Gastroesophageal sphincter (tissue), 4 donors: ENCODE measurements around the gene RSPH3.

DNA sequence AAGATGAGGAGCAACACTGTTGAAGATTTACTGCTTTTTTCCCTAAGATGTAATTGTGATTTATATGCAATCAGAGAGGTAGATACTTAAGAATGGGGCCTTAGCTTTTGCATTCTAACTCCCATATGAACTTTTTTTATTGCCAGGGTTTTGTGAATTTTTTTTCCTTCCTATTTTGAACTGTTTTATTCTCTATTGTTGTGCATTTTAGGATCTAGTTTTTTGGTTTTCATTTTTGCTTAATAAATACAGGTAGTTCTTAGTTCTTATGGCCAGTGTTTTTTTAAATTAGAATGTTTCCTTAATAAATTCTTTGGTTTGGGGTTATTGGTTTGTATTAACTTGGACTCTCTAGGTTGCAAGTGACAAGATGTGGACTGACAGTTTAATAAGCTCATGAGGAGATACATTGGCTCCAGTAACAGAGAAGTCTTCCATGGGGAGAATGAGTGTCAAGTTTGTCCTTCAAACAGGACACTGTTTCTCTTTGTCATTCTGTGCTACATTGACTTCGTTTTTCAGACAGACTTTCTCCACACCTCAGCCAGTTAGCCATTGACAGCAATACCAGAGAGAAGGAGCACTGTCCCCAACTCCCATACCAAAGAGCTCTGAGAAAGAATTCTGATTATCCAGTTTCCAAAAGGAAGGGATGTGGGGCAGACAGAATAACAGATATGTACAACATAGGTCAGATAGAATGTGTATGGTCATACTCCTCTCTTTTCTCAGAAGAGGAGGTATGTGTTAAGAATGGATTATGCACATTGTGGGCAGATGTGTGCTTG is 39.7 kb downstream of the SNX9 start:
- PRO-cap: no peak
- RAMPAGE, long total RNA, 4 experiments: start-site peak on the plus strand in 1 of 4 experiments, centred at position 621 of the sequence, 13 reads per replicate

DNA sequence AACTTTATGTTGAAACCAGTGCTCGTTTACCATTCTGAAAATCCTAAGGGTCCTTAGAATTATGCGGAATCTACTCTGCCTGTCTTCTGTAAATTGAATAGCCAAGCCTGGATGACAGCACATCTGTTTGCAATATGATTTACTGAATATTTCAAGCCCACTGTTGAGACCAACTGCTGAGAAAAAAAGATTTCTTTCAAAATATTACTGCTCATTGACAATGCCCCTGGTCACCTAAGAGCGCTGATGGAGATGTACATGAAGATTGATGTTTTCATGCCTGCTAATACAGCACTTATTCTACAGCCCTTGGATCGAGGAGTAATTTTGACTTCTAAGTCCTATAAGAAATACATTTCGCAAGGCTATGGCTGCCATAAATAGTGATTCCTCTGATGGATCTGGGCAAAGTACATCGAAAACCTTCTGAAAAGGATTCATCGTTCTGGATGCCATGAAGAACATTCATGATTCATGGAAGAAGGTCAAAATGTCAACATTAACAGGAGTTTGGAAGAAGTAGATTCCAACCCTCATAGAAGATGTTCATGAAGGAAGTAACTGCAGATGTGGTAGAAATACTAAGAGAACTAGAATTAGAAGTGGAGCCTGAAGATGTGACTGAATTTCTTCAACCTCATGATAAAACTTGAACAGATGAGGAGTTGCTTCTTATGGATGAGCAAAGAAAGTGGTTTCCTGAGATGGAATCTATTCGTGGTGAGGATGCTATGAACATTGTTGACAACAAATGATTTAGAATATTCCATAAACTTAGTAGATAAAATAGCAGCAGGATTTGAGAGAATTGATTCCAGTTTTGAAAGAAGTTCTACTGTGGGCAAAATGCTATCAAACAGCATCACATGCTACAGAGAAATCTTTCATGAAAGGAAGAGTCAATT is 59.3 kb downstream of the SNX9 start:
- PRO-cap: no peak
- RAMPAGE, long total RNA, 4 experiments: no peak in any of the 4 experiments

DNA sequence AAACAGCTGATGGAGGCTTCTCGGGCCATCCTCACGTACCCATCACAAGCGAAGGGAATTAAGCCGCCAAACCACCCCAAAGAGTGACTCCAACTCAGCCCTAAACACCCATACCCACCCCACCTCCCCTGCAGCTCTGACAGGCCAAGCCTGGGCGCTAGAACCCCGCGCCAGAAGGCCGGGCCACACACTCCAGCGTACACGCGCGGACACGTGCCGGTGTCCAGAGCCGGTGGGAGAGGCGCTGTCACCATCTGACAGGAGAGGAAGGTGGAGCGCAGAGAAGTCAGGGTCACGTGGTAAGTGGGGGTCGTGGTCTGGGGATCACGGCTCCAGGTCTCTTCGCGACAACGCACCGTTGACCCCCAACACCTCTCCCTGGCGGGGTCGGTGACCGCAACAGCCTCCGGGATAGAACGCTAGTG is 765 bp upstream of the SYNJ2 start:
- PRO-cap: no peak
- RAMPAGE, long total RNA, 4 experiments: no peak in any of the 4 experiments

- PRO-cap: bidirectional peak, plus-strand start at chr6:158003703, minus-strand start at chr6:158003400
- RAMPAGE, long total RNA, 4 experiments: no peak in any of the 4 experiments
Observed at GRCh38 chr6:158002707-158003790, 21.4 kb downstream of the SYNJ2 start.

DNA sequence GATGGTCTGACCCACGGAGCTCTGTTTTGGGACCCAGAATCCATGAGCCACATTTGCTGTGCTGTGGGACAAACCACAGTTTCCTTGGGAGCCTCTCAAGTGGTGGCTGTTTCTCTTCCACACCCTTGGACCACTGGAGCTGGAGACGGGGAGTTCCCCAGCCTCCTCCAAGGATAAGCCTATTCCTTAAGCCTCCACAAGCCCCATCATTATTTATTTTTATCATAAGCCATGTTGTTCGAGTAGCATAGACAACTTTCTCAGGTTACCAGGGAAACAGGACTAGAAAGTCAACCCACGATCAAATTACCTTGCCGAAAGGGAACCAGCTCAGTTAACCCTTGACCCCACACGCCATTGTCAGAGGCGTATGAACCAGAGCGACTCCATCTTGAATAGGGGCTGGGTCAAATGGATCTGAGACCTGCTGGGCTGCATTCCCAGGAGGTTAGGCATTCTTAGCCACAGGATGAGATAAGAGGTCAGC is 22.2 kb downstream of the SYNJ2 start:
- PRO-cap: no peak
- RAMPAGE, long total RNA, 4 experiments: no peak in any of the 4 experiments

- PRO-cap: no peak
- RAMPAGE, long total RNA, 4 experiments: no peak in any of the 4 experiments
Observed at GRCh38 chr6:158016858-158017402, 35.3 kb downstream of the SYNJ2 start.

- PRO-cap: bidirectional peak, plus-strand start at chr6:158232195, minus-strand start at chr6:158232140
- RAMPAGE, long total RNA, 4 experiments: start-site peak on the plus strand in 2 of 4 experiments, at chr6:158232192-158232261 at its widest, 71 to 157 reads per replicate
Observed at GRCh38 chr6:158231961-158232674, 64.0 kb downstream of the GTF2H5 start.

DNA sequence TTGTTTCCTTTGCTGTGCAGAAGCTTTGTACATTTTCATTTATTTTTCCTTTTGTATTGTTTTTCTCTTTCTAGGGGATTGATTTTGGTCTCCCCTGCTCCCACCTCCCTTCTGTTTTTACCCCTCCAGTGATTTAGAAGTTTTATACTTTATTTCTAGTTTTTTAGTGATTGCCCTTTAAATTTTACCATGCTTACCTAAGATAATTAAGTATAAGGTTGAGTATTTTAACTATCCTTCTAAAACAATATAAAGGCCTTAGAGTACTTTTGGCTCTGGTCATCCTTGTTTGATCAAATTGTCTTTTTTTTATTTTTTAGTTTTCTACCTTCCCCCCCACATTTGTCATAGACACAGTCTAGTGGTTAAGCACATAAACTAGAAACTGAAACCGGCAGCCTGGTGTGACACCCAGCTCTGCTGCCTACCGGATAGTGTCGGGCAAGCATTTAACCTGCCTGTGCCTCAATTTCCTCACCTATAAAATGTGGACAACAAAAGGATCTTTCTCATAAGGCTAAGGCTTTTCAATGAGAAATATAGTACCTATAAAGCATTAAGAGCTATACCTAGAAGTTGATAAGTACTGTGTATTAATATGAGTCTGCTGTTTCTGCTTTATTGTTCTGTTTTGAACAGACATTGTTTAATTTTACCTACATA is 21.7 kb upstream of the TULP4 start:
- PRO-cap: no peak
- RAMPAGE, long total RNA, 4 experiments: no peak in any of the 4 experiments

GRCh38 chr6:158313822-158314420 is 1.7 kb downstream of the TULP4 start:
- PRO-cap: no peak
- RAMPAGE, long total RNA, 4 experiments: no peak in any of the 4 experiments

GRCh38 chr6:158479726-158479972 is 80.2 kb upstream of the TMEM181 start:
- PRO-cap: no peak
- RAMPAGE, long total RNA, 4 experiments: no peak in any of the 4 experiments

- PRO-cap: no peak
- RAMPAGE, long total RNA, 4 experiments: no peak in any of the 4 experiments
Observed at GRCh38 chr6:158543479-158544051, 16.3 kb upstream of the TMEM181 start.

GRCh38 chr6:158611371-158612498 is 32.8 kb downstream of the DYNLT1 start:
- PRO-cap: no peak
- RAMPAGE, long total RNA, 4 experiments: start-site peak on the plus strand in 1 of 4 experiments, at chr6:158611365-158611669 at its widest, 15 reads per replicate

GRCh38 chr6:158630683-158631667 is 13.6 kb downstream of the DYNLT1 start:
- PRO-cap: no peak
- RAMPAGE, long total RNA, 4 experiments: start-site peak on the plus strand in 1 of 4 experiments, at chr6:158631147-158631191 at its widest, 5 reads per replicate

DNA sequence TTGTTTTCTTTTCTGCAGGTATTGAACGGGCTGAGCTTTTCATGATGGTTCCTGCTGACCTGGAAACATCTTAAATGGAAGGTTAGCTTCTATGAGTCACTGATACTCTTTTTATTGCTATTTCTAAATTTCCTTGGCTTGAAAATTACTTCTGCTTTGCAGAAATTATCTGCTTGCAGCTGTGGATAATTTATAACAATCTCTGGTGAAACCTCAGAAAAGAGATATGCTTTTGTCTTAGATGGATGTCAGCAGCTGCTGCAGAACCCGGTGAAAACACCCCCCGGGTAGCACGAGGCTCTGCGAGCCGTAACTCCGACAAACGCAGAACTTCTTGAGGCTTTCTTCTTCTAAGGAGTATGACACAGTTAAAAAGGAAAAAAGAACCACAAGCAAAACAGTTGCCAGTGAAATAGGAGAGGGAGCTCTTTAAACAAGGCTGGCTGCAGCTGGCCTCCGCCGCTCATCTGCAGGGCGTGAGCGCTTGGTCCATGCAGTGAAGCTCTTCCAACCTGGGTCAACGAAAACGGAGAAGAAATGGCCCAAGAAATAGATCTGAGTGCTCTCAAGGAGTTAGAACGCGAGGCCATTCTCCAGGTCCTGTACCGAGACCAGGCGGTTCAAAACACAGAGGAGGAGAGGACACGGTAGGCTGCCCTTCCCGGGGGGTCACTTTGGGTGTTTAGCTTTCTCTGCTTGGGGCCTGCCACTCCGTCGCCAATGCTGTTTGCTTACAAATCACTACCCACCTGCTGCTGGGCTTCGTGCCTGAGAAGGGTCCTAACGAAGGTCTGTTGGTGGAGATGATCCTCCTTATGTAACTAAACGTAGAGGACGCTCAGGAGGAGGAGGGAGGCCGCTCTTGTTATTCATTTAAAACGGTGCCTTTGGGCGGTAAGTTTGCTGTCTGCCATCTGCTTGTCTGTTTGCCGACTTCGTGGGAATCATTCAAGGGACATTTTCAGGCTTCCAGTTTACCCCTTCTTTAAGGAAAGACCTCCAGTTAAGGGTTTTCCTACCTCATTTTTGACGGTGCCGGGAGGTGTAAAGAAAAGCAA is 13.2 kb downstream of the SYTL3 start:
- PRO-cap: unidirectional peak, plus-strand start at position 400 of the sequence
- RAMPAGE, long total RNA, 4 experiments: start-site peak on the plus strand in 3 of 4 experiments, centred at positions 215 to 413 of the sequence, 19 to 77 reads per replicate

- PRO-cap: no peak
- RAMPAGE, long total RNA, 4 experiments: no peak in any of the 4 experiments
Observed at GRCh38 chr6:158668446-158668929, 18.6 kb downstream of the SYTL3 start.

DNA sequence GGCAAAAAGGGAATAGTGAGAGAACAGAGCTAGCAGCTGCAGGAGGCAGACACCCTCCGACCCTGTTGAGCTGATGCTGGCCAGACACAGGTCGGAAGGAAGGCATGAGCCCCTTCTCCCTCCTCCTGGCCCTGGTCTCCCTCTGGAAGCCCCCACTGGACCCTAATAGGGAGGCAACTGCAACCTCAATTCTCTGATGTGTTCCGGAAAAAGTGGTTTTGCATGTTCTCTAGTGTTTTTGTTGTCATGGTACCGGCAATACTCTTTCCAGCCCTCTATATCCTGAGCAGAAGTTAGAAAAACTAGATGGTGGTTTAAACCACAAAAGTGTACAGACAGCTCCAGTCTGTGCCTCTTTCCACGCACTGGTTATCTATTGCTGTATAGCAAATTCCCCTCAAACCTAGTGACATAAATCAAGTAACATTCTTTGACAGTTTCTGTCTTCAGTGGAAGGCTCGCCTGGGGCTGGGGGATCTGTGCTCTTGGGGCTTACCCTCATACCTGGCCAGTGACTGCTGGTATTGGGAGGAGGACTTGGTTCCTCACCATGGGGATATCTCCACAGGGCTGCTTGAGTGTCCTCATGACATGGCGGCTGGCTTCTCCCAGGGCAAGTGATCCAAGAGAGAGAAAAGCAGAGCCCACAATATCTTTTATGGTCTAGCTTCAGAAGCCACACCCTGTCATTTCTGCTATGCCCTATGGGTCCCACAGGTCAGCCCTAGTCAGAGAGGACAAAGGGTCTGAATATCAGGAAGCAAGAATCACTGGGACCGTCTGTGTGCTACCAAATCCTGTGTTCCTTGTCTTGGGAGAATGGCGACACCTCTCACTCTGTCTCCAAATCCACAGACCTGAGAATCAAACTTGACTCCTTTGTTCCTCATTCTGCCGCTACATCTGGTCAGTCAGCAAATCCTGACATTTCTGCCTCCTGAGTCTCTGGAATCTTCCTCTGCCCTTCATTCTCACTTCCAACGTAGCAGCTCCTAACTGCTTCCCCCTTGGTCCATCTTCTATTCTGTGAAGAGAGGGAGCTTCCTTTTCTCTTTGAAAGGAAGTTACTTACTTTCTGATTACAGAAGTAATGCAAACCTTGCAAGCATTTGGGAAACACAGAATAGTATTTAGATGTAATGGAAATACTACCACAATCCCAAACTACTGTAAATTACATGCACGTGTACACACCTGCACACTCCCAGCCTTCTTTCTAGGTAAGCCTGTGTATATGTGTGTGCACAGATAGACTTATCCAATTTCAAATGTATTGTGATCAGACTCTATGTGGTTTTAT is 37.3 kb downstream of the SYTL3 start:
- PRO-cap: no peak
- RAMPAGE, long total RNA, 4 experiments: no peak in any of the 4 experiments

DNA sequence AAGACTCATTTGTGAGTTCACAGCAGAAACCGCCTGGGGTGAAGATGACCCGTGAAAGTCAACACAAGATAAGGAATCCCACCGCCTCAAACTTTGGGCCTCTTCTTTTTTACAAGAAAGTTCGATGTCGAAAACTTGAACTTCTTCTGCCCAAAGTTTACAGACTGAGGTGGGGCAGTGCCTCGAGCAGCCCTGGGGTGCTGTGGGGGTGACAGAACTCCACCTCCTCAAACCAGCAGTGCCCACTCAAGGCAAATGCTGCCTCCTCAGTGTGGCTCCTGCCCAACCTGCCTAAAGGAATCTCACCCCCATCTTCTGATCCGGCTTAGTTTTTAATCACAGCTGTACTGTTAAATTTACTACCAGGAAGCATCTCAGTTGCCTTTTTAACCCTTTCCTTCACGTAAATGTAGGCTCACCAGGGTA is 45.1 kb downstream of the EZR start:
- PRO-cap: no peak
- RAMPAGE, long total RNA, 4 experiments: no peak in any of the 4 experiments

DNA sequence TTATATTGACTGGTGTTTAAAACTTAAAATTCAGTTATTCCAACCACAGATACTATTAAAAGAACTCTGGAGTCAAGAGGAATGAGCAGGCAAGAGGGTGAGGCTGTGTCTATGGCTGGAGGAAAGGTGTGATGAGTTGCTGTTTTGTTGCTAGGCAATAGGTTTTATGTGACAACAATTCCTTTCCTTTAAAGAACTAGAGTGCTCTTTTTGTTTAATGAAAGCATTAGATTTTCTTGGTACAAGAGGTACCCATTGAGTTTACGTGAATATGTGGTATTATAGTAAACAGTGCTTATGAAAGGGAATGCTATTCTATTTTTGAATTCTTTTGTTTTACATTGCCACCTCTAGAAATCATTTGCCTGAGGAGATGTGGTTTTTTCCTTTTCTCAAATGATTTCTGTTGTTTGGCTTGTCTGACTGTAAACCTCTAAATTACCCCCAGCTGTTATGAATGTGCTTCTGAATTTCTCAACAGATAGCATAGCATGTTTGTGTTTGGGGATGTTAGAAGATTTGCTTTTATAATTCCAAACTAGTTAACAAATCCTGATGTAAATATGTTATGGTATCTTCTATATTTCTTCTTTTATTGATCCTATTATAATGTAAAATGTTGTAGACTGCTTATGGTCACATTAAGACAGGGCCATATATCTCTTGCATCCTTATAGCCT is 31.5 kb upstream of the EZR start:
- PRO-cap: unidirectional peak, minus-strand start at position 130 of the sequence
- RAMPAGE, long total RNA, 4 experiments: no peak in any of the 4 experiments

DNA sequence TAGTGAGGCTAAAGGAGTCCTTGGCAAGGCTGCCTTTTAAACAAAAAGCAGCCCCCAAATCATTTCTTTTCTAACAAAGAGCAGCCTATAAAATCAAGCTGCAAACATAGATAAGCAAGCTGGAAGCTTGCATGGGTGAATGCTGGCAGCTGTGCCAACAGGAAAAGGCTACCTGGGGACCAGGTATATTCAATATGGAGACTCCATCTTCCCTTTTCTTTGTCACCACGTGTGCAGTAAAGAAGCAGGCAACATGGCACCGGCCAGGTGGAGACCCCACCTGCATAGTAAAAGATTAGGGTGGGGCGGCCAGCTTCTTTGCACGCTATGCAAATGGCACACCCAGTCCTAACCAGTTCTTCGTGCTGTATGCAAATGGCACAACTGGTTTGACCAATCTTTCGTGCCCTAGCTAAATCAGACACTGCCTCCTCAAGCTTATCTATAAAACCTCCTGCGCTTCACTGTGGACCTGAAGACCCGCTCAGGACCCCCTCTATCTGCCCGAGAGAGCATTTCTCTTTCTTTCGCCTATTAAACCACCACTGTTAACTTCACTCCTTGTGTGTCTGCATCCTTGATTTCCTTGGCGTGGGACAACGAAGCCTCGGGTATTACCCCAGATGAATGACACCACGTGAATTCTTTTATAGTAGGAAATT is 88.7 kb upstream of the EZR start:
- PRO-cap: no peak
- RAMPAGE, long total RNA, 4 experiments: no peak in any of the 4 experiments

GRCh38 chr6:158999378-159000378 is at the start of gene RSPH3:
RSPH3 (minus strand) TSS chr6:159000202.
- PRO-cap: bidirectional peak, plus-strand start at chr6:158999975, minus-strand start at chr6:158999733; bidirectional peak, plus-strand start at chr6:159000244, minus-strand start at chr6:159000183
- RAMPAGE, long total RNA, 4 experiments: start-site peak on the plus strand in 2 of 4 experiments, at chr6:158999879-159000282 at its widest, 24 to 25 reads per replicate; start-site peak on the minus strand in 4 of 4 experiments, at chr6:158999756-159000202 at its widest, 15 to 91 reads per replicate